Measurements from ENCODE around the gene TOR1B.

DNA sequence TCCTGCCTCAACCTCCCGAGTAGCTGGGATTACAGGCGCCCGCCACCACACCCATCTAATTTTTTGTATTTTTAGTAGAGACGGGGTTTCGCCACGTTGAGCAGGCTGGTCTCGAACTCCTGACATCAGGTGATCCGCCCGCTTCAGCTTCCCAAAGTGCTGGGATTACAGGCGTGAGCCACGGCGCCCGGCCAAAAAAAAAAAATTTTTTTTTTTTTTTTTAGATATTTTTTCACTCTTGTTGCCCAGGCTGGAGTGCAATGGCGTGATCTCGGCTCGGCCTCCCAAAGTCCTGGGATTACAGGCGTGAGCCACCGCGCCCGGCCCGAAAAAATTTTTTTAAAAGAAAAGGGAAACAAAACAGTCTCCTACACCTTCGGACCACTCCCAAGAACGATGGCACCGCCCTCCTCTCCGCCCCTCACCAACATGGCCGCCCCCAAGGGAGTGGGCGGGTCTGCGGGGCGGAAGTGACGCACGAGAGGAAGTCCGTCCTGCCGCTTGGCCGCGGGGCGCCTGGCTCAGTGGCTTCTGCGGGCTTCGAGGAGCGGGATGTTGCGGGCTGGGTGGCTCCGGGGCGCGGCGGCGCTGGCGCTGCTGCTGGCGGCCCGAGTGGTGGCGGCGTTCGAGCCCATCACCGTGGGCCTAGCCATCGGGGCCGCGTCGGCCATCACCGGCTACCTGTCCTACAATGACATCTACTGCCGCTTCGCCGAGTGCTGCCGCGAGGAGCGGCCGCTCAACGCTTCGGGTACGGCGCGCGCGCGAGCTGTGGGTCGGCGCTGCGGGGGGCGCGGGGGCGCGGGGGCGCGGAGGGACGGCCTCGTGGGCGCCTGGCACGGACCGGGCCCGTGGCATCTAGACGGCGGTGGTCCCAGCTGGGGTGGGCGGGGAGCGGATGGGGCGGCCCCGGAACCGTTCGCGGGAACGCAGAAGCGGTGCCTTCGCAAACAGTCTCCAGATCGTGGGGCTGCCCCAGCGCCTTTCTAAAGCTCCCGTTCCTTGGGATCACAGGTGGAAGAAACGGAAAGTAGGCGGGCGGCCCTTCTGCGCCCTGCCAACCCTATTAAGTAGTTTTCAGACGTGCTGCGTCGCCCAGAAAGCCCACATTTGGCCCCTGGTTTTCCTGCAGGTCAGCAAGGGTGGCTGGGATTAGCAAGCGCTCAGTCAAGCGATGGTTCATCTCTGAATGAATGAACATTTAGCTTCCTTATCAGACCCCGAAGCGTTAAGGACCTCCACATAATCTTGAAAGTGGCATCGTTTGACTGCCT lies at the start of gene TOR1B:
TSS of gene TOR1B (plus strand) at position 524 of the 1,274 bp plus-strand sequence.
- PRO-cap: bidirectional peak, plus-strand start at position 524 of the sequence, minus-strand start at position 341 of the sequence
- RAMPAGE, long total RNA: no peak

DNA sequence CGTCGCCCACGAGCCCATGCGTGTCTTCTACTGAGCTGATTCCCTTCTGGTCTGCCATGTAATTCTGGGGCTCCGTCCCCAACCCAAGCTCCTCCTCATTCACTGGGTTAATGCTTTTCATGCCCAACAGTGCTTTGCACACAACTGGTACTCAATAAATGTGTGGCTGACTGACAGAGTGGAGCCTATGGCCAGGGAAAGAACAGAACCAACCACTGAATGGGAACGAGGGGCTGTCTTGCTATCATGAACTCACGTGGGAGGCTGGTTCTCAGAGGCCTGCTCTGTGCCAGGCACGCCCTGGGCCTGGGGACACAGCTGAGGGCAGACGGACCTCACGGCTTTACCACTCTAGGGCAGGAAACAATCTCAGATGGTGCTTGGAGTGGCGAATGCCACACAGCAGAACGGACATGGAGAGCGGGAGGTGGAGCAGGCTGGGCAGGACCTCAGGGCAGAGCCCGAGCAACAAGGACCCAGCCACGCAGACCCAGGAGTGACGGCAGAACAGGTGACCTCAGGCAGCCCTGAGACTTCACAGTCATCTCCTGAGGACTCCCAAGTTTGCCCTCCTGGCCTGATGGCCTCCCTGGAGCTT lies 8.7 kb downstream of the TOR1A start:
- PRO-cap: no peak
- RAMPAGE, long total RNA: no peak

DNA sequence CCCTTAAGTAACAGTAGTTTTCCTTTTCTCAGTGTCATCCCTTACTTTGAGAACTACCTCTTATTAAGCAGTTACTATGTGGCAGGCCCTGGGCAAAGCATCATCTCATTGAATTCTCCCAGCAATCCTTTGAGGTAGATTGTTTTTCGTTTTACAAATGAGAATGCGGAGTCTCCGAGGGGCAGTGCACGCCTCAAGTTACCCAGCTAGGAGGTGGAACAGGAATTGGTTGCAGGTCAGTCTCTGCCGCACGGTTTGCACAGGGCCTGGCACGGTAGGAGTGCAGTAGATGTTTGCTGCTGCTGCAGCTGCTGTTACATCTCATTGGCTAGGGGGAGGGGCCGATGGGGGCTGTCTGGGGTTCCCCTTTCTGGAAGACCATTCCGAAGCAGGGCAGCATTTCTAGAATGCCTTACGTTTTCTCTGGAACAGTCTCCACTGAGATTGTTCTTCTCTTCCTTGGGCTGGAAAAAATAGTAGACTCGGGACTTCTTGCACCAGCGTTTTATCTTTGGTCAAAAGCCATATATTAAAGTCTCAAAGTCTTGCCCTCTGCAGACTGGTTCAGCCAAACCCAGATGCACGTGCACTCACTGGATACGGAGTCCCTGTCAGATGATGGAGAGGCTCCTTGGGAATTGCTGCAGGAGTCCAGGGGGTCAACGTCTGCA lies 1.1 kb downstream of the USP20 start:
- PRO-cap: no peak
- RAMPAGE, long total RNA: no peak

- PRO-cap: no peak
- RAMPAGE, long total RNA: no peak
Measured at GRCh38 chr9:129873790-129874831, 38.9 kb downstream of the USP20 start.

- PRO-cap: bidirectional peak, plus-strand start at chr9:129884638, minus-strand start at chr9:129884509
- RAMPAGE, long total RNA: no peak
Measured at GRCh38 chr9:129884210-129885045, 49.2 kb downstream of the USP20 start.

DNA sequence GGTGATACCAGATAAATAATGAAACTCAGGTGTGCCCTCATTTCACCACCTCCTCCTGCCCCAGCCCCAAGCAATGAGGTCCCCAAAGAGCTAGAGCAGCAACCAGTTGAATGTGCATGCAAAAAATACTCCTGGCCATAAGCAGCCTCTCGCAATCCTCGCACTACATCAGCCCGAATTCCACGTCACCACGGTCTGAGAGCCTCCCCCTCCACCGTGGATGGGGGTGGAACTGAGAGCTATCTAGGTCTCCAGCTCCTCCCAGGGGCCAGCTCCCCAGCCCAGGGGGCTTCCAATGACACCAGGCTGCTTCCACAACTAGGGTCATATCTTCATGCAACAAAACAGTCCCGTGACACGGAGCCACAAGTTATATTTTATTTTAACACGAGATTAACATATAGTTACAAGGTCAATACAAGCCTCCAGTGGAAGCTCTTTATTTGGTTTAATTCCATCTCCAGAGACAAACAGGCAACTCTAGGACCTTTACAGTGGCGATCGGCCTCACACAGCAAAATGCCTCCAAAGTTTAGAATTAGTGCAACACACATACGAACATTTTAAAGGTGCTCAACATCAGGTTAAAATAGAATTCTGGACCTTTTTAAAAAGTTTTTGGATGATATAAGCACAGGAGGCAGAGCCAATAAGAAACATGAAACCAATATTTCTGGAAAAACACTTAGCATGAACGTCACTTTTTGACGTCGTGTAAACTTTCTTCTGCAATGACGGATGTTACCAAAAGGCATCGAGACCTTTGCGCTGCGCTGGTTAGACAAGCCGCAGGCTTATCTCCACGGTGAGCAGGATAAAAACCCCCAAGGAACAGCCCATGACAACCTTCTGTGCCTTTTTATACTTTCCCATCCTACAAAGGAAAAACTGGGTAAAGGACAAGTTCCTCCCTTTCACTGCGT lies 51.8 kb downstream of the USP20 start:
- PRO-cap: unidirectional peak, minus-strand start at position 75 of the sequence
- RAMPAGE, long total RNA: no peak

DNA sequence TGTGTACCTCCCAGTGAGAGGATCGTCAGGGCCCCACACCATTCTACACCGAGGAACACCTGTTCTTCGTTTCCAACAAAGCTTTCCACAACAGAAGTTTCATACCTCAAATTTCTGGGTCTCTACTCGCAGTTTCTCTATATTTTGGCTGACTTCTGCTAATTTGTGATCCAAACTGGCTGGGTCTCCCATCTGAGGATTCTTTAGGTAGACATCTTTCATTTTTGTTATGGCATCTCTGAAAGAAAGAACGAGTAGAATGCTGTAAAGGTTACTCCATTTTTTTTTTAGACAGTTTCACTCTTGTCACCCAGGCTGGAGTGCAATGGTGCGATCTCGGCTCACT lies 67.5 kb downstream of the USP20 start:
- PRO-cap: no peak
- RAMPAGE, long total RNA: no peak

GRCh38 chr9:129968610-129969273 lies 74.2 kb downstream of the FNBP1 start:
- PRO-cap: no peak
- RAMPAGE, long total RNA: no peak

- PRO-cap: unidirectional peak, minus-strand start at chr9:129989076; unidirectional peak, minus-strand start at chr9:129989192
- RAMPAGE, long total RNA: no peak
Measured at GRCh38 chr9:129988852-129989489, 54.0 kb downstream of the FNBP1 start.

DNA sequence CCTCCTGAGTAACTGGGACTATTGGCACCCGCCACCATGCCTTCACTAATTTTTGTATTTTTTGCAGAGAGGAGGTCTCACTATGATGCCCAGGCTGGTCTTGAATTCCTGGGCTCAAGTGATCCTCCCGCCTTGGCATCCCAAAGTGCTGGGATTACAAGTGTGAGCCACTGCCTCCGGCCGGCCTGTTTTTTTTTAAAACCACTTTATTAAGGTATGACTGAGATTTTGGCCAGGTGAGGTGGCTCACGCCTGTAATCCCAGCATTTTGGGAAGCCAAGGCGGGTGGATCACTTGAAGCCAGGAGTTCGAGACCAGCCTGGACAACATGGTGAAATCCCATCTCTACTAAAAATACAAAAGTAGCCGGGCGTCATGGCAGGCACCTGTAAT lies 46.2 kb downstream of the FNBP1 start:
- PRO-cap: no peak
- RAMPAGE, long total RNA: no peak

- PRO-cap: no peak
- RAMPAGE, long total RNA: no peak
Measured at GRCh38 chr9:130022993-130023863, 19.8 kb downstream of the FNBP1 start.

GRCh38 chr9:130185958-130186405 lies 13.8 kb downstream of the NCS1 start:
- PRO-cap: no peak
- RAMPAGE, long total RNA: no peak

- PRO-cap: no peak
- RAMPAGE, long total RNA: no peak
Measured at GRCh38 chr9:130261279-130261843, 4.2 kb upstream of the HMCN2 start.

DNA sequence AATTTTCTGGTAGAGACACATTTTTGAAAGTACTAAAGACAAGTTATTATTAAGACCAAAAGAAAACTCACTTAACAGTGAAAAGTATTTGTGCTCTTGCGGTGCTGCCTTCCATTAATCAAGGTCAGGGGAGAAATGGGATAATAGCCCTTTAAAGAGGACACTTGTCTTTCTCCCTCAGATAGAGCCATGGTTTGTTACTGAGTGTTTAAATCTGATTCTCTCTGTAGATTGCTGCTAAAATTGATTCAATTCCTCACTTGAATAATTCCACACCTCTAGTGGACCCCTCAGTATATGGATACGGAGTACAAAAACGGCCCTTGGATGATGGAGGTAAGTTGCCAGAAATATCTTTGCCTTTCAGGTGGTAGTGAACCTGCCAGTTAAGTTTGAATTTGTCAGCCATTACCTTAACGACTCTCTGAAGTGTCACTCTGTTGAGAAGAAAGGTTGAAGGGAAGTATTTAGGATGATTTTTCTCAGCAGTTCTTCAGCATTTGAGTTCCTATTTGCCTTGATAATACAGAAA lies 15.9 kb downstream of the FUBP3 start:
- PRO-cap: no peak
- RAMPAGE, long total RNA: no peak

DNA sequence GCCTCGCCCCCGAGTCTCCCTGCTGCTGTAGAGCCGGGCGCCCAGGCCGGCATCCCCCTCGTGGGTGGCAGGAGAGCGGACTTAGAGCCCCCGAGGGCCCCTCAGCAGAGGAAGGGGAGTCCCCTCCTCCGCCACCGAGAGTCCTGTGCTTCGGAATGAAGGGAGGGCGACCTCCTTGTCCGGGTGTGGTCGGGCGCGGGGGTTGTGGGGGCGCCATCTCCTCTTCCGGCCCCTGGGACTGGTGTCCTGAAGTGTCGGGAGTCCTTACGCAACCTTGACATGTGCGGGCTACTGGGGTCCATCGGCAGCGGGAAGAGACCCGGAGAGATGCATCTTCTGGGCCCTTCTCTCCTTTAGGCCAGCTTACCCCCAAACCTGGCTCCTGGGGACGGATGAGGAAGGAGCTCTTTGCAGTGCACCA lies 11.6 kb upstream of the EXOSC2 start:
- PRO-cap: no peak
- RAMPAGE, long total RNA: no peak

GRCh38 chr9:130694201-130694585 lies 613 bp downstream of the EXOSC2 start:
- PRO-cap: no peak
- RAMPAGE, long total RNA: no peak

GRCh38 chr9:130823210-130824532 lies 11.4 kb upstream of the ABL1 start:
- PRO-cap: no peak
- RAMPAGE, long total RNA: no peak

DNA sequence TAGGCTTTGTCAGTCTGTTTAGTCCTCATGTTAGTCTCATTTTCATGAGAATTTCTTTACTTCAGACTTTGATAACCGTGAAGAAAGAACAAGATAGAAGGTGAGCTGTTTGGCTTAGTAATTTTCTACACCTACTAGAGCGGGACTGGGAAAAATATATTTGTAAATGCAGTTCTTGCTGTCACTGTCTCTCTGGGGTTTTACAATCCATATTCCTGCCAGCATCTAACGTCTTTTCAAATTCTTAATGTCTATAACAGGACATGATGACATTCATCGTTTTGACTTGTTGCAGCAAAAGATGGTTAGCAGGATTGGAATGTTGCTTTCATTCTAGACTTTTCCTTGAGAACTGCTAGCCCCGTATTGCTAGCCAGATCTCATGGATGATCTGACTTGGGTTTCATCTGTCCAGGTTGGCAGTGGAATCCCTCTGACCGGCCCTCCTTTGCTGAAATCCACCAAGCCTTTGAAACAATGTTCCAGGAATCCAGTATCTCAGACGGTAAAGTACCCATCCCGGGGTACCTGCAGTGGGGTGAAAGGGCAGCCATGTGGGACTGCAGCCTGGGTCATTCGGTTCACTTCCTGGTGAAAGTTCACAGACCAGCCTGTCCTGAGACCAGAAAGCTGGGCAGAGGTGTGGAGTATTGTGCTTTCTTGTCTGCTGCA lies 16.8 kb downstream of the QRFP start:
- PRO-cap: no peak
- RAMPAGE, long total RNA: no peak

- PRO-cap: no peak
- RAMPAGE, long total RNA: no peak
Measured at GRCh38 chr9:131010596-131011138, 1.7 kb downstream of the LAMC3 start.

DNA sequence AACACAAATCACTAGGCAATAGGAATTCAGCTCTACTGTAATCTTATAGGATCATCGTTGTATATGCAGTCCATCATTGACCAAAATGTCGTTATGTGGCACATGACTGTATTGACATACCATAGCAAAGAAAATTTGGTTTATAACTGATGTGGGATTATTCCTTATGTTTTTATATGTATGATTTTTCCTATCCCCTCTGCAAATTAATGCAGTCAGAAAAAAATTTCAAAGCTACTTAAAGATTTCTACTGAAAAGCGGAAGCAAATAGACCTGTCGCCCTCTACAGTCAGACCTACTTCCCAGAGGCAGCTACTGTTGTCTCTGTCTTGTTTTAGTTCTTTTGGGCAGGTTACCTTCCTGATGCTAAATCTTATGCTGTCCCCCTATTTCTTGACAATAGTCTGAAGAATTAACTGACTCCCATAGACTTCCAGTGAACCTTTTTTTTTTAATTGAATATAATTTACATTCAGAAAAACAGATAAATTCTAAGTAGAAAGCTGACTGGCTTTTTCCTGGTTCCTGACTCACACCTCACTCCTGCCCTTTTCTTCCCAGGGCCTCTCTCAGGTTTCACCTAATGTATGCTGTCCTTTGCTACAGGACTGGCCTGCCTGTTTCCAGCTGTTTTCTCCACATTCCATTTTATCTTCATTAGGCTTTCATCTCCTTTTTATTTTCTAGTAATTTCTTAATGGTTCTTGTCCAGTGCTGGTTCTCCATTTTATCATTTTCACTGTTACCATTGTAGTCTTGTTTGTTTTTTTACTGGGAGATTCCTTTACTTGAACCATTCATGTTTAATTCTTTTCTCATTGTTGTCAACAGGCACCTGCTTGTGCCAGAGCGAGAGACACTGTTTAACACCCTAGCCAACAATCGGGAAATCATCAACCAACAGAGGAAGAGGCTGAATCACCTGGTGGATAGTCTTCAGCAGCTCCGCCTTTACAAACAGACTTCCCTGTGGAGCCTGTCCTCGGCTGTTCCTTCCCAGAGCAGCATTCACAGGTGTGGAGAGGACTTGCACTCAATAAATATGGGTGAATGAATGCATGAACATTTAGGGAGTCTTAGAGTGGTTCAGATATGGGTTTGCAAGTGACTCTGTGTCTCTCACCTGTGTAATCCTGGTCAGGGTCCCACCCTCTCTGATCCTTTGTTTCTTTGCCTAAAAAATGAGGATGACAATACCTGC lies 37.2 kb downstream of the NUP214 start:
- PRO-cap: no peak
- RAMPAGE, long total RNA: no peak